Tibial nerve (tissue), 3 donors: ENCODE measurements around a stretch of chr17.

DNA sequence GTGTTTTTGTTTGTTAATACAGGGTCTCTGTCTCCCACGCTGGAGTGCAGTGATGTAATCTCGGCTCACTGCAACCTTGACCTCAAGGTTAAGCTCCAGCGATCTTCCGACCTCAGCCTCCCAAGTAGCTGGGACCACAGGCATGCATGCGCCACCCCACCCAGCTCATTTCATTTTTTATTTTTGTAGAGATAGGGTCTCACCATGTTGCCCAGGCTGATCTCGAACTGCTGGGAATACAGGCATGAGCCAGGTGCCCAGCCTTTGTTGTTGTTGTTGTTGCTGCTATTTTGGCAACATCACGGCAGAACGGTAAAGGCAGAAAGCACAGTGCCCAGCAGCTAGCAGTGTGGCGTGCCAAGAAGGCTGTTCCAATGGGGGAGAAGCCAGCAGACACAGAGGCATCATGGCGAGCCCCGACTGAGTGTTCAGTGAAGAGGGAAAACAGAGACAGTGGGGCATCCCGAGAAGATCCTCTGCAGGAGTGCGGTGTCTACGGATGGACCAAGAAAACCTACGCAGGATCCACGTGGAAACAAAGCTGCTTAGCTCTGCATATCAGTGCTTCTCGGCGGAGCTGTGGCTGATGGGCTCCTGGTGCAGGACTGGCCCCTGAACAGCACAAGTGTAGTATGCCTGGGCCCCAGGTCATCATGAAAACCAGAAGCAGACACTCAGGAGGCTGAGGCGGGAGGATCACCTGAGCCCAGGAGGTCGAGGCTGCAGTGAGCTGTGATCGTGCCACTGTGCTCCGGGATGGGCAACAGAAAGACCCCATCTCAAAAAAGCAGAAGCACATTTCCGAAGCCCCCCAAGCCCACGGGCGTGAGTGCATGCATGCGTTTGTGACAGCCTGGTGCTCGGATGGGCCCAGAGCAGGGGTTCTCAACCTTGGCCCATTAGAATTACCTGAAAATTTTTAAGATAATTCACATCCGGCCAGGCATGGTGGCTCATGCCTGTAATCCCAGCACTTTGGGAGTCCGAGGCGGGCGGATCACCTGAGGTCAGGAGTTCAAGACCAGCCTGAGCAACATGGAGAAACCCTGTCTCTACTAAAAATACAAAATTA, 19.4 kb downstream of the TMC6 start:
- PRO-cap: no peak
- RAMPAGE, long total RNA, 3 experiments: no peak in any of the 3 experiments

DNA sequence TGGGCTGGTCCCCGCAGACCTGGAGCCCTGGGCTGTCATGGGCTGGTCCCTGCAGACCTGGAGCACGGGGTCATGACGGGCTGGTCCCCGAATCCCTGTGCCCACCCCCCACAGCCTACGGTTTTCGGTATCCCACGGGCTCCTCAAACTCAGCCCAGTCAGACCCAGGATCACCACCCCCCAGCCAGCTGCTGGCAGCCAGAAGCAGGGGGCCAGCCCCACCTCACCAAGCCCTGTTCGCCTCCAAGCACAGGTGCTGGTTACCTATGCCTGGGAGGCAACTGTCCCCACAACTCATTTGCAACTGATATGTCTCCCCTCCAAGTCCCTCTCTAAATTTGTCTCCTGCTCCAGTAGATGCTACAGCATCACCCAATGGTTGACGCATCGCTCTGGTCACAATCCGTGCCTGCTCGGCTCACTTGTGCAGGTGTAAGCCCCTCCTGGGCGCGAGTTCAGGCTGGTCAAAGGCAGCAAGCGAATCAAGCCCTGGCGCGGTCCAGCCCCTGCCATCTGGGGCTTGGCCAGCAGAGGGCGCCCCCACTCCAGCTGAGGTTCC, 16.2 kb downstream of the TMC6 start:
- PRO-cap: no peak
- RAMPAGE, long total RNA, 3 experiments: no peak in any of the 3 experiments

DNA sequence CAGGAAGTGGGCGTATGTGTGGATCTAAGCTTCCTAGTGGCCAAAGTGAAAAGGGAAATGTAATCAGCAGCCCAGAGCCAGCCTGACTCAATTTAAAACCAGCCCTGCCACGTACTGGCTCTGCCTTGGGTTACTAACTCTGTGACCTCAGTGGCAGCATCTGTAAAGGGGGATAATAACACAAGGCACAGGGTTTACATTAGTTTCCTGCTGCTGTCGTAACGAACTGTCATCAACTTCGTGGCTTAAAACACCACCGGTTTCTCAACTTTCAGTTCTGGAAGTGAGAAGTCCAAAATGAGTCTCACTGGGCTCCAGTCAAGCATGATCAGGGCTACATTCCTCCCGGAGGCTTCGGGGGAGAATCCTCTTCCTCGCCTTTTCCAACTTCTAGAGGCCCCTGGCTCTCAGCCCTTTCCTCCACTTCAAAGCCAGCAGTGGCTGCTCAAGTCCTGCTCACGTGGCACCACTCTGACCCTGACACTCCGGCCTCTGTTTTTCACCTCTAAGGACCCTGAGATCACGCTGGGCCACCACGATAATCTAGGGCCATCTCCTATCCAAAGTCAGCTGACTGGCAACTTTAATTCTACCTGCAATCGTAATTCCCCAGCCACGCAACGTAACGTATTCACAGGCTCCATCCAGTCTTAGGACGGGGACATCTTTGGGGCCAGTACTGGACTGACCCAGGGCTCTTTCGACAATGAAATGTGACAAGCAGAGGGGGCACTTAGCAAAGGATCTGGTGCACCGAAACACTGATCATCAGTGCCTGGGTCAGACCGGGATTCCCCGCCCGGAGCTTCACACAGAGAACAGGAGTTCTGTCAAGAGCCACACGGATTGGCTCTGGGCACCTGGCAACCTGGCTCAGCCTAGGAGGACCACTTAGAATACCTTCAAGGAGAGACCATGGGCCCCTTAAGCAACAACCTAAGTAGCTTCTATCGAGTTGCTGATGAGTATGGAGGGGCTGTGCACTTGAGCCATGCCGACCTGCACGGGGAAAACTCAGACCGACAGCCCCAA, 14.4 kb downstream of the TMC6 start:
- PRO-cap: no peak
- RAMPAGE, long total RNA, 3 experiments: no peak in any of the 3 experiments

DNA sequence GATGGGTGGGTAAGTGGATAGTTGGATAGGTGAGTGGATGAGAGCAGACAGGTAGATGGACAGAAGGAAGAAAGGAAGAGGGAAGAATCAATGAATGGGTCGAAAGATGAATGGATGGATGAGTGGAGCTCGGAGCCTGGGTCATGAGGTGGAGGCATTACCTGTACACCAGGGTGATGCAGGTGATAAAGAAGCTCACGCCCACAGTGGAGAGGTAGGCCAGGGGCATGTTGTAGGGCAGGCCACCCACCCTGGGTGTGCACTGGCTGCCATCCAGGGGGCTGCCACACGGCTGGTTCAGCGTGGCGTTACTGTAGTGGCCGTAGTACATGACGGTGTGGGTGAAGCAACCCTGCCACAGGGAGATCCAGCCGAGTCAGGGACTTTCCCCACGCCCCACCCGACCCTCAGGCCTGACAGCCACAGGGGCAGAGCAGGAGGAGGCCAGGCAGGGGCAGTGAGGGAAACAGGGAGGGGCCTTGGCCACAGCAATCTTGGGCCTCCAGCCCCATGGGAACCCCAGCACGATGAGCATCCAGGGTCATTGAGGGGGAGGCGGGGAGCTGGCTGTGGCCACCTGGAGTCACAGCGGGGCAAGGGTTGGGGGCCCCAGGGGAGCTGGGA, 4.6 kb downstream of the TMC6 start:
- PRO-cap: no peak
- RAMPAGE, long total RNA, 3 experiments: start-site peak on the minus strand in 1 of 3 experiments, centred at position 385 of the sequence, 7 reads per replicate

- PRO-cap: no peak
- RAMPAGE, long total RNA, 3 experiments: no peak in any of the 3 experiments
Measured at GRCh38 chr17:78129499-78130524, 759 bp upstream of the TMC8 start.

- PRO-cap: no peak
- RAMPAGE, long total RNA, 3 experiments: no peak in any of the 3 experiments
Measured at GRCh38 chr17:78155181-78155521, 9.0 kb downstream of the C17orf99 start.

DNA sequence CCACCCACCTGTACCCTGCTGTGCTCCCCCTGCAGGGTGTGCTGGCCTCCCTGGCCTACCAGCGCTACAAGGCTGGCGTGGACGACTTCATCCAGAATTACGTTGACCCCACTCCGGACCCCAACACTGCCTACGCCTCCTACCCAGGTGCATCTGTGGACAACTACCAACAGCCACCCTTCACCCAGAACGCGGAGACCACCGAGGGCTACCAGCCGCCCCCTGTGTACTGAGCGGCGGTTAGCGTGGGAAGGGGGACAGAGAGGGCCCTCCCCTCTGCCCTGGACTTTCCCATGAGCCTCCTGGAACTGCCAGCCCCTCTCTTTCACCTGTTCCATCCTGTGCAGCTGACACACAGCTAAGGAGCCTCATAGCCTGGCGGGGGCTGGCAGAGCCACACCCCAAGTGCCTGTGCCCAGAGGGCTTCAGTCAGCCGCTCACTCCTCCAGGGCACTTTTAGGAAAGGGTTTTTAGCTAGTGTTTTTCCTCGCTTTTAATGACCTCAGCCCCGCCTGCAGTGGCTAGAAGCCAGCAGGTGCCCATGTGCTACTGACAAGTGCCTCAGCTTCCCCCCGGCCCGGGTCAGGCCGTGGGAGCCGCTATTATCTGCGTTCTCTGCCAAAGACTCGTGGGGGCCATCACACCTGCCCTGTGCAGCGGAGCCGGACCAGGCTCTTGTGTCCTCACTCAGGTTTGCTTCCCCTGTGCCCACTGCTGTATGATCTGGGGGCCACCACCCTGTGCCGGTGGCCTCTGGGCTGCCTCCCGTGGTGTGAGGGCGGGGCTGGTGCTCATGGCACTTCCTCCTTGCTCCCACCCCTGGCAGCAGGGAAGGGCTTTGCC, 3.5 kb downstream of the SYNGR2 start:
- PRO-cap: no peak
- RAMPAGE, long total RNA, 3 experiments: no peak in any of the 3 experiments

DNA sequence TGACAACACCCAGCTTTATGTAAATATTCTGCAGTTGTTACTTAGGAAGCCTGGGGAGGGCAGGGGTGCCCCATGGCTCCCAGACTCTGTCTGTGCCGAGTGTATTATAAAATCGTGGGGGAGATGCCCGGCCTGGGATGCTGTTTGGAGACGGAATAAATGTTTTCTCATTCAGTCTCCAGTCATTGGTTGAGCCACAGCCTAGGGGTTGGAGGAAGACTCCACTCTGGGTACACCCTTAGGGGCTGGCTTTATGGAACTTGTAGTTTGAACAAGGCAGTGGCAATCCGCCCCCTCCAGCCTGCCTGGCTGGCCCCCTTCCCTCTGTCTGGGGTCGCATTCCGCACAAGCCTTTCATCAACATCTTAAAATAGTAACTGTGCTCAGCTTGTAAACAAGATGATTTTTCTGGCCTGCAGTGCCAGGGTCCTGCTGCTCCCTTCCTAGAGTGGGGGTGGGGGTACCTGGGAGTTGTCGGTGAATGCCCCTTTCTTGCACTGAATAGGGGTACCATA, 4.2 kb downstream of the SYNGR2 start:
- PRO-cap: no peak
- RAMPAGE, long total RNA, 3 experiments: no peak in any of the 3 experiments

DNA sequence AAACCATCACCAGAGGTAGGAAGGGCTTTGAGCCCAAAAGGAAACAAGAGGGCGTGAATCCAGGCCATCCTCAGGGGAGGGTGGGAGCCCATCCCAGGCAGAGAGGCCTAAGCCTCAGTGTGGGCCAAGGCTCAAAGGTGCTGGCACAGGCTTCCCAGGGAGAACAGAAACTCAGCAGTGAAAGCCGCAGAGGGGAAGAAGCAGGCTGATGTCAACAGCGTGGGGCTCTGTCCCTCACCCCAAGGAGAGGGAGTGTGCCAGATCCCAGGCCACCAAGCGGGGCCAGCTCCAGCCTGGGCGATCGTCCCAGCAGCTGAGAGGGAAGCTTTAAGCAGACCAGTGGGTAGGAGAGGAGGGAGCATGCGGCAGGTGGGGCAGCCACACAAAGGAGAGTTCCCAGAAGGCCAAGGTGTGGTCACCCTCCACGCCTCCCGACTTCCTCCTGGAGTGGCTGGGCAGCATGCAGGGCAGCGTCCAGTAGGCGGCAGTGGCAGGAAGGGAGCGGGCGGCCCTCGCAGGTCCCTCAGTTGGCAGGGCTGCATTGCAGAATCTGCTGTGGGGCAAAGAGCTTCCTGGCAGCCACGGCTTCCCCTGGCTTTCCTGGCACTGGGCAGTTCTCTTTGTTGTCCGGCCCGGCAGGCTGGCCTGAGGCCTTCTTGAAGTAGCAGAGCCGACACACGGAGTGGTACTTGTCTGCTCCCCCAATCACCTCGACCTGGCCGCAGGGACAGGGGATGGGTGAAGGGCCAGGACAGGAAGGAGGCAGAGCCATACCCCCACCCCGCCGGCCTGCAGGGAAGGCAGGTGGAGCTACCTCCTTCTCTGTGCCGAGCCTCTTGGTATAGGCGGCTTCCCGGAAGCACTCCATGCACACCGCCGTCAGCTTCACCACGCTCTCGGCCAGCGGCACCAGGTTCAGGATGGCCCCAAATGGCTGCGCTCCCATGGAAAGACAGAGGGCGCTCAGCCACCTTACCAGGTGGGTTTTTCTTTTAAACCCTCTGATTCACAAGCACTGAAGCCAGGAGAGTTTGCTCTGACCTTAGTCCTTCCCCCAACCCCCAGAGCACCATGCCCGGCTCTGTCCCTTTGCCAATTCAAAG, 6.2 kb downstream of the SYNGR2 start:
- PRO-cap: no peak
- RAMPAGE, long total RNA, 3 experiments: no peak in any of the 3 experiments

GRCh38 chr17:78387810-78388975, 9.7 kb downstream of the PGS1 start:
- PRO-cap: no peak
- RAMPAGE, long total RNA, 3 experiments: no peak in any of the 3 experiments

DNA sequence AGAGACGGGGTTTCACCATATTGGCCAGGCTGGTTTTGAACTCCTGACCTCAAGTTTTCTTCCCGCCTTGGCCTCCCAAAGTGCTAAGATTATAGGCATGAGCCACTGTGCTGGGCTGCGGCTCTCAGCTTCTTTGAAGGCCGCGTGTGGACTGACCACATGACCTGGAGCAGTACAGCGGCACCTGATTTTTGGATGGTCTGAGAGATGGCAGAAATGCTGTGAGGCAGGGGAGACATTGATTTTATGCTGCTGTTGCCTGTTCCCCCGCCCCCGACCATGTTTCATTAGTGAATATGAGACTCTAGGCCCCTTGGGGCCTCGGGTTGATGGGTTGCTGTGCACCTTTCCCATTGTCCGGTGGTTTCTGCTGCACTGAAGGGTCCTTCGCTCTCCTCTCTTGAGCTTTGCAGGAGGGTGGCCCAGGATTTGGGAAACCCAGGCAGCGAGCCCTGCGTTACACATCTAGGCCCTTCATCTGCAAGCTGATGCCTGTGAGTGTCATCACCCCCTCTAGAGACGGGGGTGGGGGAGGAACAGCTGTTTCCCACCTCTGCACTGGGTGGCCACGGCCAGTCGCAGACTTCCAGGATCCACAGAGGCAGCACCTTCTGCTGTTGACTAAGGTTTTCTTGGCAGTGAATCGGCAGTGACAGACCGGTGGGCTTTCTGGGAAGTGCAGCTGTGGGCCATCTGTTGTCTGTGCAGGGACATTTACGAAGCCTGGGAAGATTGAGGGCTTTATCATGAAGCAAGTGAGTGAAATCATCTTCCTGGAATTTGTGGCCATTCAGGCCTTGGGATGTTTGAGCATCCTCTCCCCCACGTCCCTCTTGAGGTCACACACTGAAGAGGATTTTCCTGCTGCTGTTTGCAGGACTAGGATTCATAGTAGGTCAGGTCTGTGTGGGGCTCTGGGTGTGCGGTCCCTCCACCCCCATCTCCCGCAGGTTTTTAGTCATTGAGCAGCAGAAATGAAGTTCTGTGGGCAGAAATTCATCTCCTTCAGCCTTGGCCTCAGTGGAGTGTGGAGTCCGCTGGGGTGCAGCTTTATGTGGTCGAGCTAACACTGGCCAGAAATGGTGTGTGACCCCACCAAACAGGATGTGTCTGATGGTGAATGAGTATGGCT, 11.7 kb downstream of the PGS1 start:
- PRO-cap: no peak
- RAMPAGE, long total RNA, 3 experiments: no peak in any of the 3 experiments

GRCh38 chr17:78411134-78411931, 32.9 kb downstream of the PGS1 start:
- PRO-cap: no peak
- RAMPAGE, long total RNA, 3 experiments: no peak in any of the 3 experiments

DNA sequence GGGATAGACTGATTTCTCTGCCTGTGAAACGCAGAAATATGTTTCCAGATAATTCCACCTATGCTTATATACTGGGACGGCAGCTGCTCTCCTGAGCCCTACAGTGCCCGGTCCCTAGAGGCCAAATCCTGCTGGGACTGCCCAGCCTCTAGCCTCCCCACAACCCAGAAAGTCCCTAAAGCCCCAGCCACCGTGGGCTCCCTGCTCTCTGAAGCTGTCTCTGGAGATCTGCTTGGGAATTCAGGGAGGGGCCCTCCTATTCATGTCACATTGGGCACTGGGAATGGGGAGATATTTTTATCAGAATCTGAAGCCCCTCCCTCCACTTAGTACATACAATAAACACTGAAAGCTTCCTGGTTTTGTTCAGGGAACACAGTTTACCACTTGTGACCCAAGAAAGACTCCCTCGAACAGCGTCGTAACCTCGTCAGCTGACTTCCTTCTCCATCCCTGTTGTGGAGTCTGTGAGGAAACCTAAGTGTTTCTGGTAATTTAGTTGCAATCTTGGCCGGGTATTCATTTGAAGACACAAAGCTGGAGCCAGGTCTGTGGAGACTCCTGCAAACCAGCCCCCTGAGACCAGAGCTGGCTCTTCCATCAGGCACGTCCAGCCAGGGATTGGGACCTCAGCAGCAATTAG, 38.4 kb downstream of the PGS1 start:
- PRO-cap: bidirectional peak, plus-strand start at position 498 of the sequence, minus-strand start at position 272 of the sequence
- RAMPAGE, long total RNA, 3 experiments: no peak in any of the 3 experiments

- PRO-cap: no peak
- RAMPAGE, long total RNA, 3 experiments: no peak in any of the 3 experiments
Measured at GRCh38 chr17:78422628-78423158, 44.2 kb downstream of the PGS1 start.

- PRO-cap: no peak
- RAMPAGE, long total RNA, 3 experiments: no peak in any of the 3 experiments
Measured at GRCh38 chr17:78672011-78672470, 94.8 kb upstream of the DNAH17 start.

DNA sequence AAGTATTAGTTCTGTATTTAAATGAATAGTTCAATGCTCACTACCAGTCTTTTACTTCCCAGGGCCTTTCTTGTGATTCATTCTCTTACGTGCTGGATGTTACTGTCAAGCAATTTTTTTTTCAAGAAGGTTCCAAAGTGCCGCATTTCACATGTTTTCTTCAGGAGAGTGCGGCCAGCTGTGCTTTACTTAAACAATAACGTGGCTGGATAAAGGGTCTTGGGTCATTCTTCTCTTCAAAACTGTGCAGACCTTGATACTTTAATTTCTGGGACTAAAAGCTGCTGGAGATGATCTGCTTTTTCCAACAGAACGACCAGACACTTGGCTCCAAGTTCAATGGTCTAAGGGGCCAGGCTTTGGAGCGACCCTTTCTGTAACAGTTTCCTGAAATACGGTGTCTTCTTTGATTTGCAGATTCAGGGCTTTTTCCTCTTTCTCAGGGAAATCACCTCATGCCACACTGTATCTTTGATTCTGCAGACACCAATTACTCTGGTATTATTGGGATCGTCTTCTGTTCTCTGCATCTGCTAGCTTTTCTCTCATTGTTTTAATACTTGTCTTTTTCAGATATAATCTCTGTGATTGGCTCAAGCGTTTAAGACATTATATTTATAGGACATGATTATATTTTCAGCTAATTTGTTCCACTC, 96.3 kb downstream of the CYTH1 start:
- PRO-cap: no peak
- RAMPAGE, long total RNA, 3 experiments: no peak in any of the 3 experiments

- PRO-cap: no peak
- RAMPAGE, long total RNA, 3 experiments: no peak in any of the 3 experiments
Measured at GRCh38 chr17:78714458-78715037, 67.5 kb downstream of the CYTH1 start.

- PRO-cap: no peak
- RAMPAGE, long total RNA, 3 experiments: no peak in any of the 3 experiments
Measured at GRCh38 chr17:78768889-78769322, 13.2 kb downstream of the CYTH1 start.

DNA sequence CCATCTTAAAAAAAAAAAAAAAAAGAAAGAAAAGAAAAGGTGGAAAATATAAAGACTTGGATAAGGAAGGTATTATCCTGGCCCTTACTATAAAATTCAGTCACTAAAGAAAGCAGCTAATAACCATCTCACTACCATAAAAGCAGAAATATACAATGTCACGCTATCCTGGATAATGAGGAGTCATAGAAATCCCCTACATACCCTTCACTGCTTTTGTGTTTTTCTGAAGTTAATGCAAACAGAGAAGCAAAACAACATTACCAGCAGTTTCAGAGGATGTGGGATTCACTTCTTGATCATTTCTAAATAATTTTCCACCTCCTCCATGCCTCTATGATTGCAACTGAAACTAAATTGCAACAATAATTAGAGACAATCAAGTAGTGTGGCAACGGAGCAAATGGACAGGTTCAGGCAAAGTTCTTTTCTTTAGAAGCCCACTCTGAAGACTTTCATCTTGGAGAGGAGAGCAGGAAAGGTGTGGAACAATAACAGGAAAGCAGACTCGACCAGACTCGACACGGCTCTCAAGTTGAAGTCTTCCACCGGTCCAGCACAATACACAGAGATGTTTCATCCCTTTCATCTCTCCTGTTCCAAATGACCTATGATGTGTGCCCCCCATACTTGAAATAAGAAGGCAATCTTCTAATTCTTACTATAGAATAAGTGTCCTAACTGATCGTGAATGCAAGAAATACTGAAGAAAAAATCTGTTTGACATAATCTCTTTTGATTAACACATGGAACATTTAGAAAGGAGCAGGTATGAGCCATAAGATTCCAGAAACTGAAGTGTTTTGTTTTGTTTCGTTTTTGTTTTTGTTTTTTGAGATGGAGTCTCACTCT, 10.1 kb downstream of the CYTH1 start:
- PRO-cap: no peak
- RAMPAGE, long total RNA, 3 experiments: no peak in any of the 3 experiments

DNA sequence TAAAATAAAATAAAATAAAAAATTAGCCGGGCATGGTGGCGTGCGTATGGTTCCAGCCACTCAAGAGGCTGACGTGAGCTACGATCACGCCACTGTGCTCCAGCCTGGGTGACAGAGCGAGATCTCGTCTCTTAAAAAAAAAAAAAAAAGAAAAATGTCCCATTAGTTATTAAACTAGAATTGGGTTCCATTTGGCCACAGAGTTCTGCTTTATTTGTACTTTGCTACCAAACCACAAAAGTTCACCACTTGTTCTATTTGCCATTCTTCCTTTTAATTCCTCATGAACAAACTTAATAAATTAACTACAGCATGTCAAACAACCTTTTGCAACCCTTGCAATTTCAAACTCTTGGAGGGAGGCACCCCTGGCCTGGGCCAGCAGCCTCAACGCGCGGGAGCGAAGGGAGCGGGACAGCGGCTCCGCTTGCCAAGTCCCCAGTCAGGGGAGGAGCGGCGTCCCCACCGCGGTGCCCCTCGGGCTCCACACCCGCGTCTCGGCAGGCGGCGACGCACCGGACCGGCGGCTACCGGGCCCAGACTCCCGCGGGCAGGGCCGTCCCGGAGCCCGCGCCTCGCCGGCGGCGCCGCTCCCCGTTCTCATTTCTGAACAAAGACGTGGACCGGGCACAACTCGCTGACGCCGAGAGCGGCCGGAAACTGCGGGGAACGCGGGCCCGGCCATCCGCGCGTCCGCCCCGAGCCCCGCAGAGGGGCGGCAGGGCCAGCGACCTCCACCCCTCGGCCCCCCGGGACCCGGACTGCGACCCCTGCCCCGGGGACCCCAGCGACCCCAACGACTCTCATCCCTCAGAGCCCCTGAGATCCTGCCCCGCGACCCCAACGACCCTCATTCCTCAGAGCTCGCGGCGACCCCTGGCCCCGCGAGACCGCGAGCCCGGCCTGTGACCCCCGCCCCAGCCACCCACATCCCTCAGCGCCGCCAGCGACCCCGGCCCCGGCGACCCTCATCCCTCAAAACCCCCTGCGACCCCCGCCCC, 735 bp downstream of the CYTH1 start:
- PRO-cap: bidirectional peak, plus-strand start at position 609 of the sequence, minus-strand start at position 608 of the sequence
- RAMPAGE, long total RNA, 3 experiments: no peak in any of the 3 experiments